OVCAR3 (cell line): ENCODE data around the gene GRIA1.

DNA sequence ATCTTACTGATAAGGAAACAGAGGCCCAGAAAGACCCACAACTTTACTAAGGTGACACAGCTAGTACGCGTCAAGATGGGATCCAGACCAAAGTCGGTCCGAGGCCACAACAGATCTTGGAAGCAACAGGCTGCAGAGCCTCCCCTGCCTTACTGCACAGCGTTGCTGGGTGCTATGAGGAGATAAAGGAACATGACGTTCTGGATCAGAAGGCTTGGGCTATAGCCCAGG lies 144.2 kb downstream of the NMUR2 start:
- RRBS = no CpG with 5 or more reads among the region's 6 CpGs

DNA sequence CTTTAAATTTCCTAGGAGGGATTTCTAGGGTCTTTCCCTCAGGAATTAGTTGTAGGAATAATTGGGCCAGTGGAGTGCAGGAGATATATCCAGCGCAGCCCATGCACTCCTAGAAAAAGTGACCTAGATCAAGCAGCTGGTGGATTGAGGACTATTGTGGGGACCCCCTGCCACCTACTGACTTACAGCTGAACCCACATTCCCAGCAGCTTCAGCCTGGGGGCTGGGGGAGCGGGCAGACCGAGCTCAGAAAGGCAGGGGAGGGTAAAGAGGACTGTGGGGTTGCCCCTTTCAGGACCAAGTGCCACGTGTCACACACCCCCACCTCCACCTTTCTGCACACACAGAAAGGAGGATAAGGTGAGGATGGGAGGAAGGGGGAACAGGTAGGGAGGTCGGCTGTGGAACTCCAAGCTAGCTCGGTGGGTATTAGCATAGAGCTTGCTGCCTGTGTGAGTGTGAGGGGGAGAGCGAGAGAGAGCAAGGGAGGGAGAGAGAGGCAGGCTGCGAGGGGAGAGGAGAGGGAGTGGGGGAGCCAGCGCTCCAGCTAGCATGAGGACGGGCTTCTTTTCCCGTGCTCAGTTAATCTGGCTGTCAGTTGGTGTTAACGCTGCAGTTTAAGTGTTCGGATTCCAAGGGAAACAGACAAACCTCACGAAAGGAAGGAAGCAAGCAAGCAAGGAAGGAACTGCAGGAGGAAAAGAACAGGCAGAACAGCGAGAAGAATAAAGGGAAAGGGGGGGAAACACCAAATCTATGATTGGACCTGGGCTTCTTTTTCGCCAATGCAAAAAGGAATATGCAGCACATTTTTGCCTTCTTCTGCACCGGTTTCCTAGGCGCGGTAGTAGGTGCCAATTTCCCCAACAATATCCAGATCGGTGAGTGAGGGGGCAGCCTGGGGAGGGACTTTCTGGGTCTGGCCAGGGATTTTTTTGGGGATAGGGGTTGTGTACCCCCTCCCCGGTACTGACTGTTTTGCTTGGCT lies at the start of gene GRIA1:
GRIA1 (plus strand) TSS at position 581 of the 988 bp plus-strand sequence.
- RRBS = 57% methylated on average over 4 of the region's 21 CpGs

GRCh38 chr5:153740038-153740384 lies 249.5 kb downstream of the GRIA1 start:
- RRBS = no CpG with 5 or more reads among the region's 2 CpGs

- RRBS = no CpG with 5 or more reads among the region's 4 CpGs
These were observed 78.2 kb downstream of the FAM114A2 start for GRCh38 chr5:153960564-153960933.

DNA sequence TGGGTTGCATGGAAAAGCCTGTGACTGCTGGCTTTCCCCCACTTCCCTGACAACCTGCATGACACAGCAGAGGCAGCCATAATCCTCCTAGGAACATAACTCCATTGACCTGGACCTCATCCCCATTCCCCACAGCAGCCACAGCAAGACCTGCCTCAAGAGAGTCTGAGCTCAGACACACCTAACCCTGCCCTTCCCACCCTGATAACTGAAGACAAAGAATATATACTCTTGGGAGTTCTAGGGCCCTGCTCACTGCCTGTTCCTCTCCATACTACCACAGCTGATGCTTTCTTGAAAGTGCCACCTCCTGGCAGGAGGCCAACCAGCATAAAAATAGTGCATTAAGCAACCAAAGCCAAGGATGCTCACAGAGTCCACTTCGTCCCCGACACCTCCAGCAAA lies 23.7 kb downstream of the FAM114A2 start:
- RRBS = no CpG with 5 or more reads among the region's 2 CpGs

- RRBS = no CpG with 5 or more reads among the region's 15 CpGs
These were observed 50.1 kb upstream of the SAP30L start for GRCh38 chr5:154395428-154396292.

DNA sequence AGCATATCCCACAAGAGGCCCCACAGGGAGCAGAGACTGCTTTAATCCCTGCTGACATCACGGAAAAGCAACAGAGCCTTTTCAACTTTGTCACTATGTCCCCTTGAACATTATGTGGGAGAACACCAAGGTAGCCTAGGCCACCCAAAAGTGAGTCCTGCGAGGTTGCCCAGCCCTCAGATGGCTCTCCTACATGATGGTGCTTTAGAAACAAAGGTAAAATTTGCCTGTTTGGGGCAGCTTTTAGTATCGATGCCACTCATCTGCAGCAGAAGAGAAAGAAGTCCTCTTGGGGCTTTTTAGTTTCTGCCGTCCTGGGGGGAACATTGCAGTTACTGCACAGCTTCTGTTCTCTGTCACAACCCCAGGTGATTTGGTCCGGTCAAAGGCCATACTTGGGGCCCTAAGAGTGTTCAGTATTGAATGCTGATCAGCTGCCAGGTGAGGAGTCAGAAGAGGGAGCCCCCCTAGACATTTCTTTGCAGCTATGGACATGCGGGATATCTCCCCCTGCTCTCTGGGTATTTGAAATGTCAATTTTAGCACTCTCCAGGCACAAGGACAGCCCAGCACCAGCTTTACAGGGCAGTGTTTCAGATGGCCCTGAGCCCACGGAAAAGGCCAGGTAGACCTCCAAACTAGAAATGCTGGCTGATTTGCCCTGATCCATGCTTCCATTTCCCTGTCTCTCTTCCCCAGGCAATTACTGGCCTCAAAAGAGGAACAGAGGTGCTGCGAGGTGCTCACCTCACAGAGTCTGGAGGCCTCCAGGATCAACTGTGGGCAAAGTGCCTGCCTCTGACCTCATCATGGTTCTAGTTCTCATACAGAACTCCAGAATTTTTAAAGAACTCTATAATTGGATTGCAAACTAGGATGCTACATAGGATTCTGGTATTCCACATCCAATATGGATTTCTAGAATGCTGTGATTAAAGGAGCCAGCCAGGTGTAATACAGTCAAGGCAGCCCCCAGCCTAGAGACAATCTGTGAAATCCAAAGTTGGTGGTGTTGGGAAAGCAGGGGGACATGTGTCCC lies 28.3 kb upstream of the SAP30L start:
- RRBS = no CpG with 5 or more reads among the region's 8 CpGs

DNA sequence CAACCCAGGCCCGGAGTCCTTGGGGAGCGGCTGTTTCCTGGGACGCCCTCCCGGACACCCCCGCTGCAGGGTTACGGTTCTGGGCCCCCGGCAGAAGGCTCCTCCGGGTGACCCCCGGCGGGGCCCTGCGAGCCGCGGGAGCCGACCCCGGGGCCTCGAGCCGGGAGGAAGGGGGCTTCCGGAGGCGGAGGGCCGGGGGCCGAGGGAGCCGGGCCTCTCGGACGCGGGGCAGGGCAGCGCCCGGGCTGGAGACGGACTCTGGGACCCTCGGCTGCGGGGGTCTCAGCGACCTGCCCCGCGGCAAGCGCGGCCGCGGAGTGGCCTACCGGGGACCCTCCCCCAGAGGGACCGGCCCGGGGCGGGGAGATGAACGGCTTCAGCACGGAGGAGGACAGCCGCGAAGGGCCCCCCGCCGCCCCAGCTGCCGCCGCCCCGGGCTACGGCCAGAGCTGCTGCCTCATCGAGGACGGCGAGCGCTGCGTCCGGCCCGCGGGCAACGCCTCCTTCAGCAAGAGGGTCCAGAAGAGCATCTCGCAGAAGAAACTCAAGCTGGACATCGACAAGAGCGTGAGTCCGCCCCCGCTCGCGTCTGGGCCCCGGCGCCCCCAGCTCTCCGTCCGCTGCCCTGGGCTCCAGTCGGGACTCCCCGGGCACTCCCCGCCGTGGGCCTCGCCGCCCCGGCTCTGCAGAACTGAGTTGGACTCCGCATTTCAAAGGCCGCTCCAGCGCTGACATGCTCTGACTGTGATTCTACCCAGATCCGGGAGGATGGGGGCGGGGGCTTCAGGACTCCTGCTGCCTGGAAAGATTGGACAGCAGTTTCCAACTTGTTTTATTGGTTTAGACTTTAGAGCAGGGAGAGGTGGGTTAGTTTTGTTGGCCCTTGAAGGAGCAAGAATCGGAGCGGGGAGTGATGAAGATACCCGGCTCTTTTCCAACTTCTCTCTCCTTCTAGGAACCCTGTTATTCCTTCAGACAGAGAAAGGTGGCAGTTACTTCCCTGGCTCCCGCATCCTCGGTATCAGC lies 755 bp downstream of the SAP30L start:
- RRBS = 5% methylated on average over 50 of the region's 88 CpGs

DNA sequence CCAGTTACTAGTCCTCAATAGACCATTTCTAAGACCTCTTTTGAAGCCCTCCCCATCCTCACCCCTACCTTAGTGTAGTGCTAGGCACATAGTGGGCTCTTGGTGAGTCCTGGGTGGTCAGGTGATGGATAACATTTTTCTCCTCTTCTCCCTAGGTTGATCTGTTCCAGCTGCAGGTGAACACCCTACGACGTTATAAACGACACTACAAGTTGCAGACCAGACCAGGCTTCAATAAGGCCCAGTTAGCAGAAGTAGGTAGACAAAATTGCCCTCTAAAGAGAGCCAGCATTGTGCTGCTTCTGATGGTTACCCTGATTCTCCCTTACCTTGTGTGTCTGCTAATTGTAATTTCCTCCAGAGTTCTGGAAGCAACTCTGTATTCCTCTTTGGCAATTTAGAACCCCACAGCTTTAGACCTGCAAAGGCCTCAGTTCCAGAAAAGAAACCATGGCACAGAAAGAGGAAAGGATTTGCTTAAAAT lies 7.5 kb downstream of the SAP30L start:
- RRBS = no CpG with 5 or more reads among the region's 3 CpGs

- RRBS = no CpG with 5 or more reads among the region's 6 CpGs
These were observed 107.4 kb upstream of the LARP1 start for GRCh38 chr5:154647796-154648129.

DNA sequence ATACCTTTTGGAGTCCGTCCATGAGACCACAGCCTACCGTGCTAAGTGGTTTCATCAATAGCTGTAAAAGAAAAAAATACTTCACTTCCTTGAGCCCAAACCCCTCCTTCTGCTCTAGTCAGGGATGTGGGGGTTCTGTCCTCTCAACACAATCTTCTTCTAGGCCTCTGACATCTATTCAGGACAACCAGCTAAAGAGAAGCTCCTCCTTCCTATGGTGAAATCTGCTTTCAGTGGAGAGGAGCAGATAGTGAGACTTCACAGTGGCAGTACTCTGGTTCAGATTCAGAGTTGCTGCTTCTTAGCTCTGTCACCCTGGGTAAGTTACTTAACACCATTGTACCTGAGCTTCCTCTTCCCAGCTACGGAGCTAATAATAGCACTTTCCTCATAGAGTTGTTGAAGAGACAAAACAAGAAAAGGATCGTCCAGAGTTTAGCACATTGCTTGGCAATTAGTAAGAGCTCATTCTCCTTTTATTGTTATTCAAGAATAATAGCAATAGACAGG lies 77.3 kb upstream of the LARP1 start:
- RRBS = no CpG with 5 or more reads among the region's 4 CpGs

DNA sequence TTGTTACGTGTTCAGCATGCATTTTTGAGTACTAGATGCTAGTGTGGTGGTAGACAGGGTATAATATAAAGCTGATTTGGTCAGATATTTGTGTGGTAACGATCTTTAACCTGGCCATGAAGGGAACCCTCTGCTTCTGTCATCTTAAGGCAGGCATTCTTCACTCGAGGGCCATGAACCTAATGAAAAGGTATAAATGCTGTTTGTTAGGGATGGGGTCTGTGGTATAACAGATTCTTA lies 13.4 kb downstream of the CNOT8 start:
- RRBS = no CpG with 5 or more reads among the region's 3 CpGs

GRCh38 chr5:154966288-154967008 lies 25.6 kb downstream of the MRPL22 start:
- RRBS = no CpG with 5 or more reads among the region's 9 CpGs

GRCh38 chr5:155727769-155729071 lies 598.7 kb upstream of the SGCD start:
- RRBS = 6% methylated on average over 36 of the region's 129 CpGs

- RRBS = no CpG with 5 or more reads among the region's 2 CpGs
These were observed 33.4 kb downstream of the TIMD4 start for GRCh38 chr5:156929596-156929966.

GRCh38 chr5:157049664-157049998 lies 9.3 kb downstream of the HAVCR1 start:
- RRBS = no CpG with 5 or more reads among the region's 1 CpG

DNA sequence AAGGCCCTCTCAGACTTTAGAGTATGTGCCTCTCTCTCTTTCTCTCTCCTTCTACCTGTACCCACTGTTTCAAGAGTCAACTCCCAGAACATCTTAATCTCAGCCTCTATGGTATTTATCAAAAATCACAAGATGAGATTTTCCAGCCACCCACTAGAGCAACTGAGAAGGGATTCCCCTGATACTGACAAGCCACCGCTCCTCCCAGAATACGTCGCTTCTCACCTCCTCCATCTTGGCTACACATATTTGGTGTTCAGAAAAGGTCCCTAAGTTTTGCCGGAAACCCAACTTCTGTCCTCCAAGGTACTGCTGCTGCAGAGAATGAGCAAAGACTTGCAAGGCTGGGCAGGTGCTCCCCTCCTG lies 6.1 kb downstream of the GARIN3 start:
- RRBS = no CpG with 5 or more reads among the region's 4 CpGs

- RRBS = no CpG with 5 or more reads among the region's 5 CpGs
These were observed 6.6 kb downstream of the CYFIP2 start for GRCh38 chr5:157272435-157272944.